Jurkat, Clone E6-1 (cell line): ENCODE measurements around a stretch of chr10.

GRCh38 chr10:75639186-75639989 lies 208.0 kb downstream of the LRMDA start:
- RRBS, result no CpG with 5 or more reads among the region's 14 CpGs

GRCh38 chr10:75746253-75747025 lies 315.0 kb downstream of the LRMDA start:
- RRBS, result no CpG with 5 or more reads among the region's 6 CpGs

DNA sequence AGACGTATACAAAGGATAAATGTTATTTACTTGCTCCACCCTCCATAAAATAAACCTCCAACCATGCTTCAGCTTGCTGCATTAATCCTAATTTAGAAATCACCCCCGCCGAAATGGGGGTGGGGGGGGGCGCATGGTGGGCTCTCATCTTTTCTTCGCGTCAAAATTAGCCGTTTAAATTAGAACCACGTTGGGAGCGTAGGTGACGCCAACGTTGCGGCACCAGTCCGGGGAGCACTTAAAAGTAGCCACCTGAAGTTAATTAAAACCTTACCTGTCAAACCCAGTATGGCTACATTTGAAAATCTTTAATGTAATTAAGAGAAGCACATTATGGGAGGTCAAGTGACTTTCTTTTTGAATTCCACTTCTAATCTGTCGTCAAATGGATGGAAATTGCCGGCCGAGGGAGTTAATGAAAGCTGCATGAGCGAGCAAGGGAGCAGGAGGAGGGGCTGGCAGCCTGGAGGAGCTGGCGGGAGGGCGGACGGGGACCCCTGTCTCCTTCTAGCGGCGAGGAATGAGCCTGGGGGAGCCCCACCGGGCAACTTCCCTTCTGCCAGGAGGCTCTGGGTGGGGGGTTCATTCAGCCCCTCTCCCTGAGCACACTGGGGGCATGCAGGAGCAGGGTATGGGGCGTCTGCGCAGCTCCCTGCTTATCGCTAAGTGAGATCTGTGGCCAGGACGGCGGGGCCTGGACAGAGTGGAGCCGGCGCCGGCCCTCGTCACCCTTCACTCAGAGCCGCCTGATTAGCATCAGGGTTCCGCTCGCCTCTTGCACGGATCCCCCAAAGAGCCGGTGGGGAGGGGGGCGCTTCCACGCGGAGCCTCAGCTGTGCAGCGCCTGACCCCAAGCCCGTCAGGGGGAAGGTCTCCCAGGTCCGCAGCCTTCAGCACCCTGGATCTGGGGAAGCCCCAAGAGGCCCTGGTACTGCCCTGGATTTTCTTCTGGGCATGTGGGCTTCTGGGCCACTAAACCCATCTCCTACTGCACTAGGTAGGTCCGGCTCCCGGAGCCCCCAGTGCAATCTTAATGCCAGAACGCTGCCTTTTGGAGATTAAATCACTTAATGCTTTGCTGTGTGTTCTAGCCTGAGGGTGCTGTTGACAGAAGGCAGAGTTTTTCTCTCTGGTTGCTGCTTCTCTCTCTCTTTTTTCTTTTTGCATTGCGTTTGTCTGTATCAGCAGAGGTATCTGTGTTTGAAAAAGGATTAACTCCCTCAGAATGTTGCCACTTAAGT lies 680.7 kb downstream of the LRMDA start:
- RRBS, result 67% methylated on average over 3 of the region's 47 CpGs

- RRBS, result no CpG with 5 or more reads among the region's 13 CpGs
Measured at GRCh38 chr10:77165645-77166328, 471.8 kb downstream of the KCNMA1 start.

- RRBS, result no CpG with 5 or more reads among the region's 2 CpGs
Measured at GRCh38 chr10:77350589-77351154, 286.9 kb downstream of the KCNMA1 start.

DNA sequence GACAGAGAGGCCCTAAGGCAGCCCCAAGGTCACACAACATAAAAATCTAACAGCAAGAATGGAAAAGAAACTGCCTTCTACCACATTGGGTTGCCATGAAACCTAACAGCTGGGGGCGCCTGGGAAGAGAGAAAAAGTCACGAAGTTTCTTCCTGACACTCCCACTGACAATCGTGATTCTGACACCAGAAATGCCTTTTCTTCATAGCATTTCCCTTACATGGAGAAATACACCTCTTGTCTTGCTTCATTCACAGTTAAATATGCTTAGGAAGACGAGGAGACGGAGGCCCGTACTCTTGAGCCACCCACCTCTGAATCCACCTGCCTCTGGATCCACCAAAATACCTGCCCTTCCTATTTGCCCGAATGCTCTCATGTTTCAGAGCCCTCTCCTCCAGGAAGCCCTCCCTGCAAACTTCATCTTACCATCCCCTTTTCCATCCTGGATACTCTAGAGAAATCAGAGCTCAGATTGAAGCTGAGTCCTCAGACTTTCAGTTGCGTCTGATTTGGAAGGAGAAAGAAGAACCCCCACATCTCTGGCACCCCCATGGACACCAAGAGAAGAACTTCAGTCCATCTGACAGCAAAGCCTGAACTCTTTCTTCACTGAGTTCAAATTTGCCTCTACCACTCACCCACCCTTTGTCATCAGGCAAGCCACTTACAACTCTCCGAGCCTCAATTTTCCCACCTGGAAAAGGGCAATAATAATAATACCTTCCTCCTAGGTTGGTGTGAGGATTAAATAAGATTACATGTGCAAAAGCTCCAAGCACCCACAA lies 135.4 kb downstream of the KCNMA1 start:
- RRBS, result no CpG with 5 or more reads among the region's 9 CpGs

- RRBS, result no CpG with 5 or more reads among the region's 18 CpGs
Measured at GRCh38 chr10:77537543-77538834, 99.6 kb downstream of the KCNMA1 start.

- RRBS, result no CpG with 5 or more reads among the region's 7 CpGs
Measured at GRCh38 chr10:77881038-77882017, 45.2 kb downstream of the DLG5 start.

GRCh38 chr10:77904371-77904900 lies 22.1 kb downstream of the DLG5 start:
- RRBS, result no CpG with 5 or more reads among the region's 10 CpGs

DNA sequence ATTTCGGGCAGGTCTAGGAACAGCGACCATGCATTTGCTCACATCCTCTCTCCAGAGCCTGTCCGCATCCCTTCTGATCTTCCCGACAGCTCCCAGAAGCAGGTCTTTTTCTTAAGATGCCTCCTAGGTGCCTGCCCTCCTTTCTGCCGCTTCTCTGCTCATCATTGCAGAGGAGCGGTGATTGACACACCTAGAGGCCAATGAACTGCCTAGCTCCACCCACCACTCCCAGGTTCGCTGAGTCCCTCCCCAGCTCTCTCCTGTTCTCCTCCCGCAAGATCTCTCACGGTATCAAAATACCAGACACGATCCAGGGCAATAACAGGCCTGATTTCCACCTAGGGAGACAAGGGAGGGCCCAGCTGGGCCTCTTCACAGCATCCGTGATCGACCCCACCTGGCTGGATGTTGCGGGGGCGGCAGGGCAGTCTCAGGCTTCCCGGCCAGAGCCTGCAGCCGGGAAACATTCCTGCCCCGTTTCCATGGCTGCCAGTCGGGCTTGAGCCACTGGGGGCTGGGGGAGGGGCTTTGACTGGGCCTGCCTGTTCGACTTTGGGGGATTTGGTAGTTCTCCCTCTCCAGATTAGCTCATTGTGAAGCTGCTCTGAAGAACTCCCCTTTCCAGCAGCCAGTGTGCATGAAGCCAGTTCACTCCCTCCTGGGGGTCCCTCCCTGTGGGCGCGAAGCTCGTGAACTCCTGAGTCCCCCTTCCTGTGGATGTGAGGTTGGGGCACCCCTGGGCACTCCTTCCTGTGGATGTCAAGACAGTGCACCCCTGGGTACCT lies 373.5 kb downstream of the RPS24 start:
- RRBS, result no CpG with 5 or more reads among the region's 22 CpGs

- RRBS, result no CpG with 5 or more reads among the region's 2 CpGs
Measured at GRCh38 chr10:78552103-78552585, 516.6 kb upstream of the ZMIZ1 start.

DNA sequence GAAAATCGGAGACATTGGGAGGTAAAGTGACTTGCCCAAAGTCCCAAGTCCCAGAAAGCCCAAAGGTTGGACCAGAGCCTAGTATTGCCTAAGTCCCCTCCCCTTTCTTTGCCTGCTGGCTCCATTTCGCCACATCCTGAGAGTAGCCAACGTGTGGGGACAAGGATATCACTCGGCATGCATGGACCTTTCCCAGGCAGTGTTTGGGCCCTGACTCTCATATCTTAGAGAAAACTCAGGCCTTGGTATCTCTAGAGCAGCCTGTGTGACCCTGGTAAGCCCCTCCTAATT lies 294.2 kb upstream of the ZMIZ1 start:
- RRBS, result no CpG with 5 or more reads among the region's 4 CpGs

- RRBS, result no CpG with 5 or more reads among the region's 14 CpGs
Measured at GRCh38 chr10:78775073-78775689, 293.6 kb upstream of the ZMIZ1 start.

GRCh38 chr10:78900076-78900357 lies 168.7 kb upstream of the ZMIZ1 start:
- RRBS, result no CpG with 5 or more reads among the region's 5 CpGs

- RRBS, result 77% methylated on average over 2 of the region's 14 CpGs
Measured at GRCh38 chr10:78963746-78964156, 105.0 kb upstream of the ZMIZ1 start.

DNA sequence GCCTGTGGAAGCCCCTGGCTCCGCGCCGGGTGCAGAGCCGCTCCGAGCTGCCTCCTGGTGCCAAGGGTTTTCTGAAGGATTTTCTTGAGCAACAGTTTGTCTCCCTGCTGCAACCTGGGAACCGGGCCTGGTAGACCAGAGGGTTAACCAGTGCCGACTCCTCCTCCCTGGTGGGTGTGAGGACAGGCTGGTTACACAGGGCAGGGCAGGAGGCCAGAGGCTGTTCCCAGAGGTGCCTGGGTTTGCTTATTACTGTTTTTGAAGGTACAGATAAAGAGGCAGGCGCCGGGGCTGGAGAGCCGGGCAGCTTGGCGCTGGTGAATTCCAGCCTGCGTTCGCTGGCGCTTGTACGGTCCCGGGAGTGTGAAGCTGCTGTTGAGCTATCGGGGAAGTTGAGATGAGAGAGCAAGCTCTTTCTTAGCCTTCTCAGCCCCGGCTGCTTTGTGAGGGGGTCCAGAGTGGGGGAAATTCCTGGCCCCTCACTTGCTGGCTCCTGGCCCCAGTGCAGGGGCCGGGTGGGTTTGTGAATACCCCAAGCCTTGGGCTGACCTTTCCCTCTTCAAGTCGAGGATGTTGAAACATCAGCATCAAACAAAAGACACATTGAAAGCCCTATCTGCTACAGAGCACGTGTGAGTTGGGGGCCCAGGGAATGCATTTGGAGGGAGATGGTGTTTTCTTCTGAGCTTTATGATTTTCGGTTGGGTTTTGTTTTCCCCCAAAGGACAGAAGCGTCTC lies 2.5 kb downstream of the ZMIZ1 start:
- RRBS, result 84% methylated on average over 13 of the region's 23 CpGs

- RRBS, result no CpG with 5 or more reads among the region's 10 CpGs
Measured at GRCh38 chr10:79082372-79083629, 14.0 kb downstream of the ZMIZ1 start.

DNA sequence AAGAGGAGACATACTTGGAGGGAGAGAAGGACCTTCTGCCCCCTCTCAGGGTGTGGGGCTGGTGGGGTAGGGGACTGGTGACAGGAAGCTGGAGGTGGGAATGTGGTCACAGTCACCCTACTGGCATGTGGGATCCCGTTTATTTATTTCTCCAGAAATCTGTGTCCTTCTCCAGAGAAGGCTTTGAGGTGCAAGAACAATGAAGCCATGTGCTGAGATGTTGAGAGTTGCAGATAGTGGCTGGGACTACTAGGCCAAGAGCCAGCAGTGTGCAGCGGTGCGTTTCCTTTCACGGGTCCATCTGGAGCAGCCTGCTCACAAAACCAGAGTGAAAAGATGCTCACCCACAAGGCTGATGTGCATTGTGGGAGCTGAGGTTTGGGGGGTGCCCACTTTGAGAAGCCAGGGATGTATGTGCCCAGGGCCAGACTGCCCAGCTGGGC lies 21.7 kb downstream of the ZMIZ1 start:
- RRBS, result no CpG with 5 or more reads among the region's 4 CpGs

DNA sequence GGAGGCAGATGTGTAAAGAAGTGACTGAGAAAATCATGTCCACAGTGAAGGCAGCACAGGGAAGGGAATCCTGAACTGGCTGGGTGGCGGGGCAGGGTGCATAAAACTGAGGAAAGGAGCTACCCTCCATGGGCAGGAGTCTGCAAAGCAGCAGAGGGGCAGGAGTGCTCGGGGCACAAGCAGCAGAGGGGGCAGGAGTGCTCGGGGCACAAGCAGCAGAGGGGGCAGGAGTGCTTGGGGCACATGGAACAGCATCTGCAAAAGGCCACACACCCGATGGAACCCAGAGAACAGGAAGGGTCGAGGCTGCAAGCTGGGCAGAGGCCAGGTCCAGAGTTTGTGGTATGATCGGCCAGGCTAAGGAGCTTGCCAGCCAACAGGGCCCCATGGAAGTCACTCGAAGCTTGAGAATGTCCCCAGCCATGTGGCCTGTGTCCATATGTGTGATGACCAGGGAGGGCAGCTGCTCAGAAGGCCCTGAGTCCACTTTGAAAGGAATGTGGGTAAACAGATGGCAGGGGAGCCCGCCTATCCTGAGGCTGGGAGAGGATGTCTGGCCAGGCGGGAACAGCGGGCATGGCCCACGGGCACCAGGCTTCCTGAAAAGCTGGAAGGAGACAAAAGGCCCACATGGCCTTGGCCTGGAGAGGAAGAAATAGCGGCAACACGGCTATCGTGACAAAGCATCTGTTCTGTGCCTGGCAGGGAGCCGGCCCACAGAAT lies 138.1 kb upstream of the PPIF start:
- RRBS, result no CpG with 5 or more reads among the region's 15 CpGs